ENCODE measurements around the gene WAPL.

DNA sequence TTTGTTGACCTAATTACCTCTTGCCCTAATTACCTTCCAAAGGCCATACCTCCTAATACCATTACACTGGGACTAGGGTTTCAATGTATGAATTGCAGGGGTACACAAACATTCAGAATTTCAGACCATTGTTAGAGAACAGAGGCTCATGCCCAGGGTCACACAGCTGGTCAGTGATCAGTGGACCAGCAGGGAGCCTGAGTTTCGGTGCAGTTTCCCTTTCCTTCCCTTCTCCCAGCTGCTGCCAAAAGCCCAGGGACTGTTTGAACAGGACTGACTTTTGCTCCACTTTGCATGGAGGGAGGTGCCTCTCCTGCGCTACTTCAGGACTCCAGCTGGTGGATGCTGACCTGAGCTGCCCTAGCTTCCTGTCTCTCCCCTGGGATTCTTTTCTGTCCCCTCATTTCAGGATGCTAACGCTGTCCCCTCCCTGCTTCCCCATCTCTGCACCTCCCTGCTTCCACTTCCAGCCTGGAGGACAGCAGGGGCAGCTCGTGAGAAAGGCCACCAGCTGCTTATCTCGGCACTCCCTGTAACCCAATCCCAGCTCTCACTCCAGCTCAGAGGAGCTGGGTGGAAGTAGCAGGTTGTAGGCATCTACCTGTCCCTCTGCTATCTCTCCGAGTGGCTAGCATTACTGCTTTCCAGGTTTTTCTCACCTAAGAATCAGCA is 14.5 kb downstream of the SH2D4B start:
- PRO-cap: no peak

DNA sequence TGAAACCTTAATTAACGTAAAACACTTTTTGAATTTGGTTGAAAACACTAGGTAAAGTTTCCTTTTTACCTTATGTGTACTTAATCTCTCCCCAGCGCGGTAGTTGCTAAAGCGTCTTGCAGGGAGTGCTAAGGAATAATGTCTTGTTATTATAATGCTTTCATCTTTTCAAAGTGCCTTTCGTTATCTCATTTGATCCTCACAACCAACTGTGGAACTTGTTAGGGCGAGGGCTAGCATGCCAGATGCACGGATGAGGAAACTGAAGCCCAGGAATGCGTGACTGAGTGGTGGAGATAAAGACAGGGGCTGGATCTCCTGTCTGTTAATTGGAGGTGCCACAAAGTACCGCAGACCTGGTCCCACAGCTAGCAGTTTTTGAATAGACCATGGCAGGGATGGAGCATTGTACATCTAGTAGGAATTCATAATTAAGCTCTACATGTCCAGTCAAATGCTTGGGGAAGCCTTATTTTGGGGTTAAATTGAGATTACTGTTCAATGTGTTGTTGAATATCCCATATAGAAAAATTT is 234.3 kb downstream of the SH2D4B start:
- PRO-cap: no peak

DNA sequence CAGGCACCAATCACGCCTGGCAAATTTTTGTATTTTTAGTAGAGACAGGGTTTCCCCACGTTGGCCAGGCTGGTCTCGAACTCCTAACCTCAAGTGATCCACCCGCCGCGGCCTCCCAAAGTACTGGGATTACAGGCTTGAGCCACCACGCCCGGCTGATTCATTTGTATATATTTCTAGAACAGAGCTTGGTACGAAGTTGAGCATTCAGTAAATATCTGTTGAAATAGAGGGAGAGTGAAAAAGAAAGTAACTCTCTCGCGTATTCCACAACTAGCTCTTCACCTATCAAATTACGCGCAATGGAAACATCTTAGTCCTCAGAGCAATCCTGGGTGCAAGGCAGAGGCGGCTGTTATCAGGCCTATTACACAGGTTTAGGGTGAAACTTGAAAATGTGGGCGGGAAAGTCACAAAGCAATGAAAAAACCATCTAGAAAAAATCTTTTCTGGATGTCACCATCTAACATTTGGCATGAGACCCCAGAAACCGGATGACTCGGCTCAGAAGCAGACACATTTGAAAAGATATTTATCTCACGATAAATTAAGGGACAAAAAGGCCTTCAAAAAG is 627 bp upstream of the GHITM start:
- PRO-cap: bidirectional peak, plus-strand start at position 328 of the sequence, minus-strand start at position 283 of the sequence

DNA sequence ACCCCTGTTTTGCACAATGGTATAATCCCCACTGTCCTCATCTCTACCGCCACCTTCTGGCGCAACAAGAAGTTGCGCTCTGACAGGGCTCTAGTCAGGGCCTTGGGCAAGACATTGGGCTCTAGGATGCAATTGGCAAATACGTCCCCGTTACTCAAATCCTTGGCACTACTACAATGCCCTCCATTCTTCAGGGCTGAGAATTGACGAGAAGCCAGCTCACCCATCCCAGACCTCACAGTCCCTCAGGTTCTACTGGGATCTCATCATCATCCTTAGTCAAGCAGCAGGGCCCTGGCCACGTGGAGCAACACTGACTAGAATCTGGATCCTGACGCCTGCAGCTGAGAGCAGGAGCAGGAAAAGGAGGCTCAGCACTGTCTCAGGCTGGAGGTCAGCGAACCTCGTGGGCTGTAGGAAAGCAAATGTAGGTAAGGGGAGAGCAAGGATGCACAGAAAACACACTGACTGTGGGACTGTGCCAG is 10.6 kb downstream of the LRIT2 start:
- PRO-cap: no peak

DNA sequence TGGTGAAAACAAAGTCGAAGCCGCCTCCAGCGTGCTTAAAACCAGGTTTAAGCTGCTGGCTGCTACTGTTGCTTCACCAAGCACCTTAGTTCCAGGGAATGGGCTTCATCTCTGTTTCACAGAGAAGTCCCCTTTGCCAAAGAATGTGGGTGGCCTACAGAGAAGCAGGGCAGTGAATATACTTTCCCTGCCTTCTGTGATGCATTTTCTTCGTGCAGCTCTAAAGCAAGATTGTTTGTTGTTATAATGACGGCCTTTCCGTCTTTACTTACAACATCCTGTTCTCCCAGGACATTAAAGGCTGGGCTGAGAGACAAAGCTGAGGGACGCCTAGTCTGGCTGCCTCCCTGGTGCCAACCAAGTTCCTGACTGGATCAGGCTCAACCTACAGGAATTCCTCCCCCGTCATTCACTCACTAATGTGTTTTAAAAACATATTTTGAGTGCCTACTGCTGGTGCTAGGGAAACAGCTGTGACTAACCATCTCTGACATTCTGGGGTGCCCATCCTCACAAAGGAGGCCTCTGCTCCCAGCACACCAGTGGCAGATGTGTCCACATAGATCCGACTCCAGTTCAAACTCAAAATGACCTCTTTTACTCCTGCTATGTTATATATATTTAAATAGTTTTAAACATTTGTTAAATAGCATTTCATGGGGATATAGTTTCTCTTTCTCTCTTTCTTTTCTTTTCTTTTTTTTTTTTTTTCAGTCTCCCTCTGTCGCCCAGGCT is 31.8 kb upstream of the CCSER2 start:
- PRO-cap: no peak

DNA sequence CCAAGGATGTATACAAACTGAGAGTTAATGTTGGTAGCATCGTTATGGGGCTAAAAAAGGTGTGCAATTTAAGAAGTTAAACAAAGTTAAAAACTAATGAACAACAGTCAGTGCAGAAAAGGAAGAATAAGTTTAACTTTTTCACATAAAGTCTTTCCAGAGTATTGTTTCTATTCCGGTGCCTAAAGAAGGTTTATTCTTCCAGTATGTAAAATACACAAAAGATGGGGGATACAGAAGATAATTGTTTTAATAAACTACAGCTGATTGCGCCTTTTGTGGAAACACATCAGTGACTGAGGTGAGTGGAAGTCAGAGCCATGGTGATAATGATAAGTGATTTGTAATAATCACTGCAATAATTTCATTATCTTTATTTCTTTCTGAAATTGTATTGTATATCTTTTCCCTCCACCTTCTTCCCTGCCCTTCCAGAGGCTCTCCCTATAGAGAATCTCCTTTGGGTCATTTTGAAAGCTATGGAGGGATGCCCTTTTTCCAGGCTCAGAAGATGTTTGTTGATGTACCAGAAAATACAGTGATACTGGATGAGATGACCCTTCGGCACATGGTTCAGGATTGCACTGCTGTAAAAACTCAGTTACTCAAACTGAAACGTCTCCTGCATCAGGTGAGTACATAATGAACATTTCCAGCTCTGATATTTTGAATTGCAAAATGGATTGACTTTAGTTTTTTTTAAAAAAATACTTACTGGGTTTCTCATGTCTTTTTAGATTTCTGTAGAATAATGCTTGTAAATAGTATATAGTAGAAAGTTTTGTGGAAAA is 109.9 kb downstream of the CCSER2 start:
- PRO-cap: no peak

DNA sequence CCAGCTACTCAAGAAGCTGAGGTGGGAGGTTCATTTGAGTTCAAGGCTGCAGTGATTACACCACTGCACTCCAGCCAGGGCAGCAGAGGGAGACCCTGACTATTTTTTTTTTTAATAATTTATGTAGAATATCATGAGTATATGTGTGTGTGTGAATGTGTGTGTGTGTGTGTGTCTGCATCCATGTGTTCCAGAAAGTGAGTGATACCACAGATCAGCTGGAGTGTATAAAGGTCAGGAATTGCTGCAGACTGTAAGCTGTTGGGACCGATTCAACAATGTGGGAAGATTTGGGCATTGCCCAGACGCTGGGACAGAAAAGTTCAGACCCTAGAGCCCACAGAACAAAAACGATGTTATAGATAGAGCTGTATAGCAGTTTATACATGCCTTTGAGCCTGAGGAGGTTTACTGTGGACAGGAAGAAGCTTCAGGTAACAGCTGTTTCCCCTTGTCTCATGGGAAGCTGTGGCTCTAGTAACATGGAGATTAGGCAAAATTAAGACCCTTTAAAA is 435.6 kb downstream of the CCSER2 start:
- PRO-cap: no peak

DNA sequence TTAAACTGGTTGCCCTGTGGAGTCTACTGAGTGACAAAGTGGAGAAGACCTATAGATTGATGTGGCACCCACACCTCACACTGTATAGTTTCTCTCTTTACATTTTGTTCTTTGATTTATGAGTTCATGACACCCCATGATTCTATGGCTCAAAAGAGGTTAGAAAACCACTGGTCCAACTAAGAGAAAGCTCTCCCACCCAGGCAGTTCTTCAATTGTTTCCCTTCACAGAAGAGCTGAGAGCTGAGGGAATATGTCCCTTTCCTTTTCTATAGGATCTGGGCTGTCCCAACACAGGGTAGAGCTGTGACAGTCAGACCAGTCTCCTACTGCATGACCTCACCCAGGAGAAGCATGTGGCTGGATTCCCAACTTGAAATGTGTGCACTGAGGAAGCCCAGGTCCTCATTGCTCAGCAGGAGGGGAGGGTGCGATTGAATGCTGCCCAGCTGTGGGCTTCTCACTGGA is 508.5 kb downstream of the CCSER2 start:
- PRO-cap: no peak

- PRO-cap: no peak
Observed at GRCh38 chr10:86163306-86163892, 203.2 kb downstream of the GRID1 start.

DNA sequence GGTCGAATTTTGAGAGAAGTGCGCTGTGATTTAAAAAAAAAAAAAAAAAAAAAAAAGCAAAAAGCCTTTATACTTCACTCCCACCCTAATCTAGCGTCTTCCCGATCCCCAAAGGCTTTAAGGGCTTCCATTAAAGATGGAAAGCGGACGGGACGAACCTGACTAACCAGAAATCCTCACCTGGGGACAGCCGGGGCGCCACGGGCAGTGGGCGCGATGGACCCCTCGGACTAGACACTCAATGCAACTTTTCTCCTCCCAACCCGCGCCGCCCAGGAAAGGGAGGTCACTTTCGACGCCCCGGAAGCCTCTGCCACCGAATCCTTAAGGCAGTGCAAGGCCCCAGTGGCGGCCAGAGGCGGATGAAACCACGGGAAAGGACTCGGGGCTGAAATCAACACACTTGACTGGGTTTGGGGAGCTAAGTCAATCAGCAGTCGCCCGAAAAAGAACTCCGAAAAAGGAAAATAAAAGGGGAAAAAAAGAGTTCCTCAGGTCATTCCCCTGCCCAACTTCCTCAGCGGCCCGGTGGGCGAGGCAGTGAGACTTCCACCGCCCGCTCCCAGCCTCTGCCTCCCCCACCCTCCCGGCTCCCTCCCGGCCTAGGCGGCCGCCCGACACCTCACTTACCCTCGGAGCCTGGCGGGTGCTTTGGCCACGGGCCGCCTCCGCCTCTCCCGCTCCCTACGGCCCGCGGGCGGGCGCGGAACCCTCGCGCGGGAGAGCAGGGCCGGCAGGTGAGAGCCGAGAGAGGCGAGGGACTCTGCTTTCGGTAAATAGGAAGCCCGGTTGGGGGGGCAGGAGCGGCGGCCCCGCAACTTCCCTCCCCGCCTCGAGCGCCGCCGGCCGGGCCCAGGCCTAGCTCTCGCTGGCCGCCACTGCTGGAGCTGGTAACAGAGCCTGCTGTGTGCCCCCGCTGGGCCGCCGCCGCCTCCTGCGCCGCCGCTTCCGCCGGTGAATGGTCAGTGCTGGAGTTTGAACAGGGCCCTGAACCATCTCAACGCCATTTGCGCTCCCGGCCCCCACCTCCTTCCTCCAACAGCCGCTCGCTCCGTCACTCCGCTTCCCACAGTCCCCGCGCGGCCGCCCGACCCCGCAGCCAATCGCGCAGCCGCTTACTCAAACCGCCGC is at the start of gene WAPL:
Gene WAPL, minus strand, starts transcription at position 1,058 of the 1,131 bp plus-strand sequence.
- PRO-cap: bidirectional peak, plus-strand start at position 355 of the sequence, minus-strand start at position 240 of the sequence; bidirectional peak, plus-strand start outside the sequence, minus-strand start at position 1,037 of the sequence

GRCh38 chr10:86599696-86600162 is 54.6 kb upstream of the OPN4 start:
- PRO-cap: bidirectional peak, plus-strand start at chr10:86599991, minus-strand start at chr10:86599853

DNA sequence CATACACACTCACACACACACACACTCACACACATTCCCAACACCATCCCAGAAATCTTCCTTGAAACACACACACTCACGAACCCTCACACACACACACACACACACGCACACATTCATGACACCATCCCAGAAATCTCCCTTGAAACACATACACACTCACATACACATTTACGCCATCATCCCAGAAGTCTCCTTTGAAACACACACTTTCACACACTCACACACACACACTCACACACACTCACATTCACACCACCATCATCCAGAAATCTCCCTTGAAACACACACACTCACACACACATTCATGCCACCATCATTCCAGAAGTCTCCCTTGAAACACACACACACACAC is 332 bp upstream of the OPN4 start:
- PRO-cap: no peak

DNA sequence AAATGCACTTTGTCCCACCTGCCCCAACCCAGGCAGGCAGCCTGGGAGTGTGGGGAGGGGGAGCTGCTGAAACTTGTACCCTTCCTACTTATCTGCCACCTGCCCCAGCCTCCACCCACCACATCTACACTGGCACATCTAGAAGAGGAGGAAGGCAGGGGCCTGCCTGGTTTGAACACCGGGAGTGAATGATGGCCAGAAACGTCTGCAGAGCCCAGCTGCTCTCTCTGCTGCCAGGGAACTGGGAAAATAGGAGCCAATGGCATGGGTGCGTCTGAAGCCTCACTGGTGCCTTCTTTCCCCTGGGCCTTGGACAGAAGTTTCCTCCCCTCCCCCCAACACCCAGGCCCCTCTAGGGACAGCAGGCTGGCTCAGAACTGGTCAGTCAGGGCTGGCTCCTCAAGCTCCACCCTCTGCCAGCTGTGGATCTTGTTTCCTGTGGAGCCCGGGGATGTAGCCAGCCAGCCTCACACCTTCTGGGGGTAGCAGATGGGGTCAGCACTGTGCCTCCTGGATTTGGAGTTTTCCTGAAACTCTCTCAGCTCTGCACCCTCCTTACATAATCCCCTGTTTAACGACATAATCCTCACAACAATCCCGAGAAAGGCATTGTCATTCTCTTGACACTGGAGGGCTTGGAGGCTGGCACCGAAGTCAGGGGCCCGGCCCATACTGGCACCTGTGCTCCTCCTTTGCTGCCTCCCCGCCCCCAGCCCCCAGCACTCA is 5.5 kb downstream of the LDB3 start:
- PRO-cap: no peak

DNA sequence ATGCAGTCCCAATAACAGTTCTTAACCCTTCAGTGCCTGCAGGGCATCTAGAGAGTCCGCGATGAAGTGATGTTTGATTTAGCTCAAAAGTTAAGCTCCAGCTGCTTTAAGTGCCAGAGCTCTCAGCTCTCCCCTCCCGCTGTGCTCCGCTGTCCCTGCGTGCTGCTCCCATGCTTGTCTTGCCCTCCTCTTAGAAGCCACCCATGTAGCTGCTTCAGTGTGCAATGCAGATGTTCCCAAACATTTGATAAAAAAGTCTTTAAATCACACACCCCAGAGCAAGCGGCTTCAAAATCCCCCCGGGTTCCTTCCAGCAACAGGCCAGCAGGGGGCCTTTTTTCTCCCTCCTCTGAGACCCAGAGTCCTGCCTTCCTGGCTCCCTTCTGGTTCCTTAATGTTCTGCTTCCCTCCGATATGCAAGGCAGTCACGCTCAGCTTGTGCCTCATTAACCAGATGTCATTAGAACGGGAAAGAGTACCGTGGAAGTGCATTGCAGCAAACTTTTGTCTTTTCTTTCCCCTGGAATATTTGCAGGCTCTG is 25.4 kb downstream of the LDB3 start:
- PRO-cap: no peak

DNA sequence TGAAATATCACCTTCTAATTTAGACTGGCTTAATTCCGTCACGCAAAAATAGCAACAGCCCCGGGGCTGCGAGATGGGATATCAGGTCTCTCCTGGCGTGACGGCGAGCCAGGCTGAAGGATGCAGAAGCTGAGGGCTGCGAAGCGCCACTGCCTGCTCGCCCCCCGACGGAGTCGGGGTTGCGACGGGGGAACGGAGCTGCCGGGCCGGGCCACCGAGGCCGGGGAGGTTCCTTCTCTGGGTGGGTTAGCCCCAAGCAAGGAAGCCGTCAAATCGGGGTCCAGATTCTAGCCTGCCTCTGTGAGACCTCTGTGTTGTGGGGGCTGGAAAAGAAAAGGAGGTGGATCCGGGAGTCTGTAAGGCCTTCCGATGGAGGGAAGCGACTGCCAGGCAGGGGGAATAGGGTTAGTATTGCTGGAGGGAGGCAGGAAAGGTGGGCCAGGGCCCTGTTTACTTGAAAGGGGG is 43.7 kb downstream of the LDB3 start:
- PRO-cap: bidirectional peak, plus-strand start at position 149 of the sequence, minus-strand start outside the sequence

DNA sequence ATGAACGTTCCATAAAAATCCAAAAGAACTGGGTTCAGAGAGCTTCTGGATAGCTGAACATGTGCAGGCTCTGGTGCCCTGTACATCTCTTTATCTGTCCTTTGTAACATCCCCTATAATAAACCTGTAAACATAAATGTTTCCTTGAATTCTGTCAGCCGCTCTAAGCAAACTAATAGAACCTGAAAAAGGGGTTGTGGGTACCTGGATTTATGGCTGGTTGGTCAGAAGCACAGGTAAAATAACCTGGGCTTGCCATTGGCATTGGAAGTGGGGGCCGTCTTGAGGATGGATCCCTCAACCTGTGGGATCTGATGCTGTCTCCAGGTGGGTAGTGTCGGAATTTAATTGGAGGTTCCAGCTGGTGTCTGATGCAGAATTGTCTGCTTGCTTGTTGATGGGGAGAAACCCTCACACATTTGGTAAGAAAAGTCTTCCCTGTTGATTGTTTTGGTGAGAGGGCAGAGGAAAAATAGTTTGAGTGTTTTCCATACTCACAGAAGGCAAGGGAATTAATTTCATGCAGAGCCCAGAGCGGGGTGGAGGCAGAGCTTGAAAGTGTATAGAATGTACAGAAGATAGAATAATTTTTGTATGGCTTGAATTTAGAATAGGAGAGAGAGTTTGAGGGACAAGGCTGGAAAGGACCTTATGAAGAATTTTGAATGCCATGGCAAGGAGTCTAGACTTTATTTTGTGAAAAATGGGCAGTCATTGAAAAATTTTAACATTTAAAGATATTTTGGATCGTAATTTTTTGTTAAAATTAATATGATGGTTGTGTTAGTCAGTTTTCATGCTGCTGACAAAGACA is 85.7 kb downstream of the BMPR1A start:
- PRO-cap: no peak

DNA sequence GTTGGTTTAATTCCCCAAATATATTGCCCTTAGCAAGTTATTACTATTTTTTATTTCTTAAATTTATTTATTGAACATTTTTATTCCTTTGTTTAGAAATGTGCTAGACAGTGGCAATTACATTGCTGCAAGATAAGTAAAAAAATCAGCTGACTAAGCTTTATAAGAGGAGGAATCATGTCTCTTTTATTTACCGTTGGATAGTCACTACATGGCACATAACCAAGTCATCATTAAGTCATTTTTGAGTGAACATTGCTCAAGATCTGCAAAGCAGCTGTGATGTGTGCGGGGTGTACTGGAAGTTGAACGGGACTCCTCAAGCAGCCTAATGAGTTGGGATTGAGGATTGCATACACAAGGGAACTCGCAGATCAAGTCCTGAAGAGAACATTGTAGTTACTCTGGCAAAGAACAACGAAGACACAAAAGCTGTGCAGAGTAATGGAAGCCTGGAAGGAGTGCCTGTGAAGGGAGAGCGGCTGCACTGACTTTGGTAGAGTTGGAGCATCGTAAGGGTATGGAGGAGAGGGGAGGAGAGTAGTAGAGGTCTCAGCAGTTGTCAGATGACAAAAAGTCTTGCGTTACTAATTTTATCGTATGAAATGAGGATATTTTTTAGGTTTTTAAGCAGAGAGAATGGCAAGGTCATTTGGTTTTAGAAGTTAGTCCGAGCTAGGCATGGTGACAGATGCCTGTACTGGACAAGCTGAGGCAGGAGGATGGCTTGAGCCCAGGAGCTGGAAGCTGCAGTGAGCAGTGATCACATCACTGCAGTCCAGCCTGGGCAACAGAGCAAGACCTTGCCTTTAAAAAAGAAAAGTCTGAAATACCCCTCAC is 95.1 kb downstream of the BMPR1A start:
- PRO-cap: no peak

DNA sequence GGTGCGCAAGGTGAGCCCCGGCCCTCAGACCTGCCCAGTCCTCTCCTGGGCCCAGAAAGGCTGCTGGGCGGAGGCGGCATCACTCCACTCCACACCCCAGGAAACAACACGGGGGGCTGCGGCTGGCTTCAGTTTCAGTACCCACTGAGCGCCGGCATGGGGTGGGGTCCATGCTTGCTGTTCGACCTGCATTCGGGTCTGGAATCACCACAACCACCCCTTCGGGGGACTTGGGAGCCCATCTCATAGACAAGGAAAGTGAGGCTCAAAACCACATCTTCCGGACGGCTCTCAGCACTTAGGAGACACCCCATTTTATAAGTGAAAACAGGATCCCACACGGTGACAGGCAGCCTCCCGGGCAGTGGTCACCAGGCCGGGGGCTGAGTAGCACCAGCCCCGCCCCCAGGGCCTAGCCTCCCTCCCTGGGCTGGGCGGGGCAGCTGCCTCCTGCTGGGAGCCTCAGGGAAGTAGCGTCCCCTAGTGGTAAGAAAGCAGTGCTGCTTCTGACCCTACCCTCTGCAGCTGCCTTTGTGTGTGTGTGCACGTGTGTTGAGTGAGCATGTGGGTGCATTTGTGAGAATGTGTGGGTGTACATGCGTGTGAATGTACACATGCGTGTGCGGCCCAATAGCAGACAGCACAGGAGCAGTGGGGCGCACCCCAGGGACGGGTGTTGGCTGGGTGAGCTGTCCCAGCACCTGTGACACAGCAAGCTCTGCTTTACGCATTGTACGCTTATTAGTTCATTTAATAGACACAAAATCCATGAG is 1.9 kb downstream of the SNCG start:
- PRO-cap: no peak

DNA sequence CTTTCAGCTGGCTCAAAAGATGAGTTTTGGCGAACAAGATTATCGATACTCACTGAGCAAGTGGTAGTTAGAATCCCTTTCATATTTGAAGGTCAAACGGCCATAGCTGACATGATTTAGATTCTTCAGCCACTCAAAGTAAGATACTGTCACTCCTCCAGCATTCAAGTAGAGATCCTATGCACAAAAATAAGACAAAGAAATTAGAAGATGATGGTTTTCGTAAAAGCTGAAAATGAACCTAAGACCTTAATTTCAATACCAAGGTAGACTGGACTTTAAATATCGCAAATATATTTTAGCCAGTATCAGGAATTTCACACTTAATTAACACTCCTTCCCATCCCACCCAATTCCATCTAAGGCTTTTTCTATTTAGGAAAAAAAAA is 35.6 kb downstream of the GLUD1 start:
- PRO-cap: no peak

GRCh38 chr10:87093812-87094736 is 569 bp downstream of the GLUD1 start:
- PRO-cap: bidirectional peak, plus-strand start at chr10:87094088, minus-strand start at chr10:87094078